Lung (tissue), 4 donors: ENCODE measurements around the genes C1orf116, CR2 and CD46.

DNA sequence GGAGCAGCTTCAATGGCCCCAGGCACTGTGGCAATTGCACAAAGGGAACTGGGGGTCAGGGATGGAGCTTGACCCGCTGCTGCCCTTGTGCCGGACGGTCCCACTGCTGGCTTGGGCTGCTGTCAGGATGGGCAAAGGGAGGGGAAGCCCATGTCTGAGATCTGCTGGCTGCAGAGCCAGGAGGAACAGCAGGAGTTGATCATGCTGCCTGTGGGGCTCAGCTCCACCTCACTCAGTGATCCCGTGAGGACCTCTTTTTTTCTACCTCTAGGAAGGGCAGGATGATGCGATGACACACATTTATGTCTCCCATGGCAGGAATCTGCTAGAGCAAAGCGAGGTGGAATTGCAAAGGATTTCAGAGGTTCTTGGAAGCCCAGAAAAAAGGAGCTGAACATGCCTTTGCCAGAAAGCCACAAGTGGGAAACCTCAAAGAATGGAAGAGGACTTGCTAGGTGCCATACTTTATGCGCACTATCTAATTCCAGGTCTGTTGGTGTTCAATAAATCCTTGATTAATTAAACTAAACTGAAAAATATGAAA is 891 bp downstream of the PIGR start:
- PRO-cap = no peak
- RAMPAGE, long total RNA = no peak
- RRBS = no CpG with 5 or more reads among the region's 7 CpGs

DNA sequence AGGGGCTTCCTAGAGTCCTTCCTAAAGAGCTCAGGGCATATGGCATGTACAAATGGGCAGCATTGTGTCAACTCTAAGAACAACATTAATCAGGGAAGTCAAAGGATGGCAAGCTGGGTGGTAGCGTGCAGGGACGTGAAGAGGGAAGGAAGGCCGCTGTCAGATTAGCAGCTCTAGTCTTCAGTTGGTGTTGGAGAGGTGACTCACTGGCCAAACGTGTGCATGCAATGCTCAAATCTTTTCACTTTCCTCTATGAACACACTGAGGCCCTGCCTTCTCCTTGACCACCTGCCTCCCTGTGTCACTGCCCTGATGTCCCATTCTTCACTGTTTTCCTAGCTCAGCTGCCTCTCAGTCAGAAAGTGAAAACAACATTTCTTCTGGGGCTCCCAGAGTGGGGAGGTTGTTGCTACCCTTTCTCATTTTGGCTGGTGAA is 5.9 kb upstream of the PIGR start:
- PRO-cap = no peak
- RAMPAGE, long total RNA = no peak
- RRBS = no CpG with 5 or more reads among the region's 4 CpGs

DNA sequence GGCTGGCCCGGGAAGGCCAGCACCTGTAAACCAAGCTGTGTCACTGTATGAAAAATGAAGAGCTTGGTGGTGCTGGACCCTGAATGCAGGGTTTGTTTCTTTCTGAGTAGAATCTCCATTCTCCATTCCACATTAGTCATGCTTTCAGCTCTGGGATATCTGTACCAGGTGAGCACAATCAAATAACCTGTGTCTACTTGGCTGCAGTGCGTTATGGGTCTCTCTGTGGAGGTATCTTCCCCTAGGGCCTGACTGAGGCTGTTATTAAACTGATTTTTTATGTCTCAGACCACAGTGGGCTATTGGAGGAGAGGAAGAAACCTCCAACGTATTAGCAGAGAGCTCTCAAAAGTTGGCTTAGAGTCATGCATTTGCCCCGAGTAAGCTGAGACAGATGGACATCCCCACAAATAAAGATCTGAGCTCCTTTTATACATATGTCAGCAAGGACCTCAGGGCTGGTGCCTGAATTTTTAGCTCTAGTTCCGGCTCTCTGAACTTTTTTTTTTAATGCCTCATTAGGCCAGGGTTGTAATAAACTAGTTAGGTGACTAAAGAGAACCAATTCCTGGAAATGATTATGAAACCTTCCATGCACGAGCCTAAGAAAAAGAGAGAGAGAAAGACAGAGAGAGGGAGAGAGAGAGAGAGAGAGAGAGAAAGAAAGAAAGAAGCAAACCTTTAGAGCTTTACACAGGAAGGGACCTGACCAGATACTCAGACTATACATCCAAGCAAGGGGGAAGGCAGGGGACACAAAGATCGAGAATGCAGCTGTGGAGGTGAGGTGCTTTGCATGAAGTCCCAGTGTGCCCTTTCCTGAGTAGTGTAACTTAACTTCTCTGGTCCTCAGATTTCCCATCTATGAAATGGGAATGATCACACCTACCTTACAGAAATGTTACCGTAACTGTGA is 8.3 kb upstream of the PIGR start:
- PRO-cap = no peak
- RAMPAGE, long total RNA = no peak
- RRBS = no CpG with 5 or more reads among the region's 8 CpGs

- PRO-cap = bidirectional peak, plus-strand start at chr1:207032928, minus-strand start at chr1:207032688
- RAMPAGE, long total RNA = start-site peak on the minus strand at chr1:207032662-207032807, 298 and 179 reads in 2 replicates
- RRBS = no CpG with 5 or more reads among the region's 3 CpGs
Measured at GRCh38 chr1:207032339-207033187, at the start of gene C1orf116. TSS of gene C1orf116 (minus strand) at chr1:207032756.

GRCh38 chr1:207046051-207047175 is 4.6 kb downstream of the YOD1 start:
- PRO-cap = no peak
- RAMPAGE, long total RNA = no peak
- RRBS = no CpG with 5 or more reads among the region's 2 CpGs

DNA sequence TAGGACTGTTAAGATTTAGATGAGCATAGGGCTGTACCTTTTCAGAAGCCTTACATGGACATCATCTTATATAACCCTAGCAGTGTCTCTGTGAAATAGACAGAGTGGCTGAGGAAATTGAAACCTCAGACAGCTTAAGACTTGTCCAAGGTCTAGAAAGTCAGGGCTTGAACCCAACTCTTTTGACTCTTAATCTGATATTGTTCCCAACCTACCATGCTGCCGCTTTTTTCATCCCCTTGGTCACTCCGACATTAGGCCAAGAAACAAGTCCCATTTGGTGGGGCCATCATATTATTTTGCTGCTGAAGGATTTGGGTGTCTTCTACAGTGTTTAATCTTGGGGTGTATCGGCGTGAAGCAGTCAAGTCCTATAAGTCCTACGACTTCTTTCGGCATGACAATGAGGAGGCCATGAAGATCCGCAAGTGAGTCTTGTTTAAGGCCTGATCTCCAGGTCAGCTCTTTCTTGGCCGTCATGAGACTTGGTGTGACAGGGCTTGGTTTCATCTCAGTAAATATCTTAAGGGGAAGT is 9.3 kb downstream of the PFKFB2 start:
- PRO-cap = no peak
- RAMPAGE, long total RNA = no peak
- RRBS = no CpG with 5 or more reads among the region's 8 CpGs

DNA sequence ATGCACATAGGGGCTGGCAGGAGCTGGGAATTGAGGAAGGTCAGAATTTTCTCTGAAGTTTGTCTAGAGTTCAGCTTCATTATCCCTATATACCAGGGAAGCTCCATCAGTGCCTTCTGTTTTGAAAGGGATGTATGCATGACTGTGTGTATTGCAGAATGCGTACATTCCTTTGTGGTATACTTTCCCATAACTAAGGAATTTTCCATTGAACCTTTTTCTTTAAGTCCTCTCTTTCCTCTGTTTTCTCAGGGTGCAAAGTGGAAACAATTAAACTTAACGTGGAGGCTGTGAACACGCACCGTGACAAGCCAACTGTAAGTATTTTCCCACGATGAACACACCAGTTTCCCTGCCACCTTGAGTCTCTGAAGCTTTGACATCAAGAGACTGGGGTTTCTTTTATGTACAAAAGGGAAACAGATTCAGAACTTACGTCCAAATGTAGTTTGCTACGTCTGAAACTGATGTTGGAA is 17.4 kb upstream of the C4BPB start:
- PRO-cap = no peak
- RAMPAGE, long total RNA = no peak
- RRBS = no CpG with 5 or more reads among the region's 7 CpGs

- PRO-cap = no peak
- RAMPAGE, long total RNA = no peak
- RRBS = no CpG with 5 or more reads among the region's 1 CpG
Measured at GRCh38 chr1:207077513-207077768, 11.2 kb upstream of the C4BPB start.

GRCh38 chr1:207105917-207106498 is 2.0 kb downstream of the C4BPA start:
- PRO-cap = no peak
- RAMPAGE, long total RNA = no peak
- RRBS = no CpG with 5 or more reads among the region's 6 CpGs

- PRO-cap = no peak
- RAMPAGE, long total RNA = no peak
- RRBS = no CpG with 5 or more reads among the region's 1 CpG
Measured at GRCh38 chr1:207172355-207172554, 68.2 kb downstream of the C4BPA start.

GRCh38 chr1:207239879-207240278 is 81.6 kb upstream of the CD55 start:
- PRO-cap = no peak
- RAMPAGE, long total RNA = no peak
- RRBS = no CpG with 5 or more reads among the region's 2 CpGs

DNA sequence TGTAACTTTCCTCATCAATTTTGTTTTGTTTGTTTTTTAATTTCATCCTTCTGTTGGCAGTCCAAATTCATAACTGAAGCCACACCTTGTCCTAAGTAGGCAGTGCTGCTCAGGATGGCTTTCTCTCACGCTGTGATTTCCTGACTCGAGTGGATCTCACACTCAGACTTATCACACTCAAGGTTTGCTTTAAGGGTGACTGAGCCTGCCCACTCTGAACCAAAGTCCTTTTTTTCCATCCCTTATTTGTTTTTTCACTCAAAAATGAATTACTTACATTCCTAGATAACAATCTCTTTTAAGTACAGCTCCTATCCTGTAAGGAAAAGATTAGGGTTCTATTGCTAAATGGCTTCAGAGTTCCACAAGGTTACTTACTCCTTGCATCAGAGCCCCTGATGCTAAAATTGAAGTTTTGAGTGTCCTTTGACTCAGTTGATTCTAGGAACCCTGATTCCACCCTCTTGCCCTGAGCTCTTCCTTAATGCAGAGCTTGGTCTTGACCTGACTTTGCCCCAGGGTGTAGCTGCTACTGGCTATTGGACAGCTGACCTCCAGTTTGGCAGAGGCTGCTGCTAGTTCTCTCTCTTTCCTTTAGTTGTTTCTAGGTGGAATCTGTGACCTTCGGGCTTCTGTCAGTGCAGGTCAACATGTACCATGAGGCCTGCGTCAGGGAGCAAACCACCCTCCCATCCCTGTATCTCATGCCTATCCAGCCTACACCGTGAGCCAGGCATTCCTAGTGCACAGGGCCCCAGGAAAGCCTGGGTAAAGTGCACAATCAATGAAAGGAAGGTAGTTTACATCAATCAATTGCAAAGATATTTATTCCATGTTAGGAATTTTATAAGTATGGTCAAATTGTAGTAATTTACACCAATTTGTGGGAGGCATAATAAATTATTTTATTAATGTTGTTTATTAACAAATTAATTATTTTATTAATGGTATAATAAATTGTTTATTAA is 80.1 kb upstream of the CD55 start:
- PRO-cap = no peak
- RAMPAGE, long total RNA = no peak
- RRBS = no CpG with 5 or more reads among the region's 5 CpGs

GRCh38 chr1:207305018-207305507 is 16.4 kb upstream of the CD55 start:
- PRO-cap = no peak
- RAMPAGE, long total RNA = no peak
- RRBS = no CpG with 5 or more reads among the region's 4 CpGs

DNA sequence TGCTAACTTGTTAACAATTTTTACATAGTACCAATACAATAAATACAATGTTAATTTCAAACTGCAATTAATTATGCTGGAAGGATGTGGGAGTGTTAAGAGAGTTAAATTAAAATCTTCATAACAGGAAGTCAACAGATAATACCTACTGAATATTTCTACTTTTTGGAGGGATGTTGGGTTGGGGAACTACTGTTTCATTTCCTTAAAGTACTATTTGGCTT is 12.7 kb upstream of the CD55 start:
- PRO-cap = no peak
- RAMPAGE, long total RNA = no peak

DNA sequence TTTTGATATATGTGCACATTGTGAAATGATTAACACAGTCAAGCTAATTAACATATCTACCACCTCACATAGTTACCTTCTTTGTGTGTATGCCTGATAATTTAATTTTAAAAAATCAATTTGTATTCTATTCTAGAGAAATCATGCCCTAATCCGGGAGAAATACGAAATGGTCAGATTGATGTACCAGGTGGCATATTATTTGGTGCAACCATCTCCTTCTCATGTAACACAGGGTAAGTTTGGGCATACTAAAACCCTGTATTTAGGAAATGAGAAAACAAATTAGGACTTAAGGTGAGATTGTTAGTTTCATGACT is 4.0 kb downstream of the CD55 start:
- PRO-cap = no peak
- RAMPAGE, long total RNA = no peak
- RRBS = no CpG with 5 or more reads among the region's 2 CpGs

- PRO-cap = no peak
- RAMPAGE, long total RNA = no peak
- RRBS = no CpG with 5 or more reads among the region's 3 CpGs
Measured at GRCh38 chr1:207359889-207360480, 38.5 kb downstream of the CD55 start.

DNA sequence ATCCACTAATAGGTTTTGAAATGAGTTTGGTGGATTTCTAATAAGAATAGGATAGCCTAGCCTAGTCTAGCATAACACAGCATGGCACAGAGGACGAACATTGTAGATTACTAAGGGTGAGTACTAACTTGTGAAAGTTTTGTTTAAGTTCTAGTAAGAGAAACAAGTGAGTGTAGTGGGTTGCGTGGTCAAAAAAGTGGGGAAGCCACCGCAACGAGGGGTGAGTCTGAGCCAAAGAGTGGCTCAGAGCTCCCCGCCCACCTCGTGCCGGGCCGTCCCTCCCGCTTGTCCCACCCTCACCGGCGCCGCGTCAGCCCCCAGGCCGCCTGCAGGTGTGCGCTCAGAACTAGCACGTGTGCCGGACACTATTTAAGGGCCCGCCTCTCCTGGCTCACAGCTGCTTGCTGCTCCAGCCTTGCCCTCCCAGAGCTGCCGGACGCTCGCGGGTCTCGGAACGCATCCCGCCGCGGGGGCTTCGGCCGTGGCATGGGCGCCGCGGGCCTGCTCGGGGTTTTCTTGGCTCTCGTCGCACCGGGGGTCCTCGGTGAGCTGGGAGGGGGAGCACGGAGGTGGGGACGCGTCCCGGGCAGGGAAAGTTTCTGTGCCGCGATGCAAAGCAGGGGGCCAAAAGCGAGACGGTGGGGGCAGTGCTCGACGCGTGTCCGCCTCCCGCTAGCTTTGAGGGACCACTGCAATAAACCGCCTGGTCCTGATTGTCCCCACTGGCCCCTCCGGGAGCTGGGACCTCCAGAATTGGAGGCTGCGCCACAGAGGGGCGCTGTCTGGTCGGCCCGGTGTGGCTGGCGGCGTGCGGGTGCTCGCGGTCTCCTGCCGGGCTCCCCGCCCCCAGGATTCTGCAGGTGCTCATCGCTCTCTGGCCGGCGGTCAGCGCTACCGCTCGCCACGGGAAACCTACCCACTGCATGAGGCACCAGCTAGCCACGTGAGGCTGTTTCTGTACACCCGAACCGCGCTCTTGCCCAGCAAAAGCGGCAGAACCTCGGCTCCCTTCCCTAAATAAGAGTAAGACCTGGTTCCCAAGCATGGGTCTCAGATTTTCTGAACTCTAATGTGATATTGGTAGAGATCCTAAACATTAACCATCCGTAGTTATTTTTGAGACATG is at the start of gene CR2:
Gene CR2, plus strand, starts transcription at position 396 of the 1,126 bp plus-strand sequence.
- PRO-cap = no peak
- RAMPAGE, long total RNA = no peak
- RRBS = 3% methylated on average over 41 of the region's 77 CpGs

GRCh38 chr1:207751548-207752213 is at the start of gene CD46:
TSS of gene CD46 (plus strand) at chr1:207752054.
- PRO-cap = bidirectional peak, plus-strand start at chr1:207752056, minus-strand start at chr1:207751956
- RAMPAGE, long total RNA = start-site peak on the plus strand at chr1:207752050-207752157, 5,035 and 2,042 reads in 2 replicates
- RRBS = under 1% methylated on average over 12 of the region's 38 CpGs

GRCh38 chr1:207766386-207766853 is 14.6 kb downstream of the CD46 start:
- PRO-cap = no peak
- RAMPAGE, long total RNA = no peak
- RRBS = no CpG with 5 or more reads among the region's 1 CpG

- PRO-cap = no peak
- RAMPAGE, long total RNA = no peak
- RRBS = no CpG with 5 or more reads among the region's 11 CpGs
Measured at GRCh38 chr1:207798977-207800054, 47.5 kb downstream of the CD46 start.